Duodenum (tissue), 1 donor: ENCODE data around the genes FERMT1, HAO1 and TMX4.

GRCh38 chr20:4154875-4155429 lies 6.3 kb downstream of the SMOX start:
- PRO-cap = no peak

DNA sequence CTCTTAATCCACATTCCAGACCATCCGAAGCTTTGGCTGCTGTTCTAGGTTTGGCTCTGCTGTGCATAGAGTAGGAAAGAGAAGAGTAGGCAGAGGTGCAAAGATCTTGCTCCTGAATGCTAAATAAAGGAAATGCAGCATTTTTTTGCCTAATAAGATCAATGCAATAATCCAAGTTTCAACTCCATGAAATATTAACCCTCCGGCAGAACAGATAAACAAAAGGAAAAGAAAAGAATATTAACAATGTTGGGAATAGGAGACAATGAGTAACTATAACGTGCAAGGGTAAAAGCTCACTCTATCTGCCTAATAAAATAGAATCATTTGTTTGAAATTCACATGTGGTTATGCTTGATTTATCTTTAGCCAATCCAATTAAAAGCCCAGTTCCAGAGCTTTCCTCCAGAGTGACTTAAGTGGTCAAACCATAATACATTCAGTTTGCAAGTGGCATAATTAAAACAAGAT lies 216.2 kb upstream of the PRNP start:
- PRO-cap = no peak

- PRO-cap = no peak
Measured at GRCh38 chr20:4613493-4614354, 72.5 kb upstream of the PRNP start.

DNA sequence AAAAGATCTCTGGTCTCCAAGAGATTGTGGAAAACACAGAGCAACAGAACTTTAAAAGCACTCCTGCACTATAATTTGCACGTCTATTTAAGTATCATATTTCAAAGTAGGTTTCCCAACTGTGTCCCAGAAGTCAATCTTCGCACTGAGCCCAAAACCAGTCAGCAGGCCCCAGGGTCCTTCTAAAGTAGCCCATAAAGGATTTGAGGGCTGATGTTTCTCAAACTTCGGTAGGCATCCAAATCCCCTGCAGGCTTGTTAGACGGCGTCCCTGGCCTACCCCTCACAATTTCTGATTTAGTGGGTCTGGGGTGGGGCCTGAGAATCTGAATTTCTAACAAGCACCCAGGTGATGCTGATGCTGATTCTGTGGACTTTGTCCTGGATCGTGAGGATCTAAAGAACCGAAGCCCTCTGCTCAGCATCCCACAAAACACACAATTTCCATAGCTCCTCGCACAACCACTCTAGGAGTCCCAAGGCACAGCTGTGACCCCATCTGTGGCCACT lies 34.3 kb downstream of the RASSF2 start:
- PRO-cap = no peak

DNA sequence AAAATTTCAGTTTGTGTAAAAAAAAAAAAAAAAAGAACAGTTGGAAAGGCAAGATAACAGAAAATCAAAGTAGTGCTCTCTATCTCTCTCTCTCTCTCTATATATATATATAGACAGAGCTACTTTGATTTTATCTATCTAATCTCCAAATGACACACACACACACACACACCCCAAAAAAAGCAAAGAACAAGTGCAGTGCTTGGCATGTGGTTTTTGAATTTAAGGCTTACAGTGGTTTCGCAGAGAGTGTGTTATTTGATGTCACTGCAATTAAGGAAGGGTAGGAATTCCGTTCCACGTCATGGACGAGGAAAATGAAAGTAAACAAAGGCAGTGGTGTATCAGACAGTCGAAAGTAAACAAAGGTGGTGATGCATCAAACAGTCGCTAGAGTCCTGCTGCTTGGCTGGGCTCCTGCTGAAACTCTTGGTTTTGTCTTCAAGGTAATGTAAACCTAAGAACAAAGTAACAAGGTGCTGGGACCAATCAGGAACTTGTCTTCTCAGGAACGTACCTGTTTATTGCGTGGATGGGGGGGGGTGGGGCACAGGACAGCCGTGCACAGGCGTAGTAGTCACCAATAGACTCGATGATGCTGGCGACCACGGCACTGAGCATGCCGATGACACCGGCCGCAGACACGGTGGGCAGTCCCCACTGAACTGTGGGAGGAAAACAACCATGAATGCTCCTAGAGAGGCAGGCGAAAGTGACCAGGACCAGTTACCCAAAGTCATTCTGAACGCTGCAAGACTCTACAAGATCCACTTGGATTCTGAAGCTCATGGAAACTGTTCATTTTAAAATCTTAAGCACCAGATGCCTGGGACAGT lies 46.2 kb upstream of the RASSF2 start:
- PRO-cap = no peak

DNA sequence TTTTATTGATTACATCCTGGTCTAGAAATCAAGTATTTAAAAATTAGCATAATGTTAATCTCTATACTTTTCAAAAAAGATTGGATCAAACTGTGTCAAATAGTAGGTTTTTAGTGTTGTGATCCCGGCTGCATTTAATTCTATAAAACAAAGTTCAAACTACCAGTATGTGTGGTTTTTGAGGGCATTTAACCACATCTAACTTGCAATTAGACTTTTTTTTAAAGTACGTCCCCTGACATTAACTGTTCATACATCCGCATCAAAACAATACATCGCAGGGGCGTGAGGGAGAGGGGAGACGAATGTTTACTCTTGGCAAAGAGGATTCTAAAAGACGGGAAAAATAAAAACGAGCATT lies 674 bp downstream of the TMEM230 start:
- PRO-cap = no peak

DNA sequence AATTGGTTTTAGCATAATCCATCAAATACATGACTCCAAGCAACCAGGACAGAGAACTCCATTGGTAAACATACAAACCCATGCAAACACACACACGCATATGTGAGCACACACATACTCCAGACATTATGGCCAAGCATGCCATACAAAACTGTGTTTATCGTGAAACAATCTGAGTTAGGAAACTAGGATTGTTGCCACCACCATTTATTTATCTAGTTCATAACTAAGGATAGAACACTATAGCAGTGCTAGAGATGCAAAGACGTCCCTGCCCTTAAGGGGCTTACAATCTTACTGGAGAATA lies 66.6 kb downstream of the GPCPD1 start:
- PRO-cap = no peak

DNA sequence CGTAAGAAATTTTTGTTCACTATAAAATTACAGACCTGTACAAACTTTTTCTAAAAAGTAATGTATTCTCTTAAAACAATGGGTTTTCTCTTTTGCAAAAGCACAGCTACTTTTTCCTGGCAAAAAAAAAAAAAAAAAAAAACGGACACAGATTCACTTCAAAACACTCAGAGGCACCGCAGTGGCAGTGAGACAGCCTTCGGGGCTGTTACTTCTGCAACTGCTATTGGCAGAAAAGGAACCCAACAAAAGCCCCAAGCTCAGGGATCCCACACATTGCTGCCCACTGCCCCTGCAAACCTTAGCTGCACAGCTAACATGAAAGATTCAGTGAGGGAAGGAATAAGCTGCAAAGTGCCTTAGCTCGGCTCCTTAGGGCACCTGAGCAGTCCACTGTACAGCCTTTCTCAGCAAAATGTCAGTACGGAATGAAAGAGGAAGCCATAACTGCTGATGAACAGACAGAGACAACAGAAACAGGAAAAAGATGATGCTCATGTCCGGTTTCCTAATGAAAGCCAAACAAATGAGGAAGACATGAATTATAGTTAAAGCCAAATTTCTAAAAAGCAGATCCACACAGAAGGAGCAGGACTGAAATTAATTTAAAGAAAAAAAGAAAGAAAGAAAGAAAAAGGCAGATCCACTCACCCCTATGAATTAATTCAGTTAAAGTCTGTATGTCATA lies 40.4 kb downstream of the GPCPD1 start:
- PRO-cap = no peak

GRCh38 chr20:5688484-5688949 lies 61.7 kb upstream of the SHLD1 start:
- PRO-cap = no peak

- PRO-cap = no peak
Measured at GRCh38 chr20:5765906-5766814, 16.0 kb downstream of the SHLD1 start.

DNA sequence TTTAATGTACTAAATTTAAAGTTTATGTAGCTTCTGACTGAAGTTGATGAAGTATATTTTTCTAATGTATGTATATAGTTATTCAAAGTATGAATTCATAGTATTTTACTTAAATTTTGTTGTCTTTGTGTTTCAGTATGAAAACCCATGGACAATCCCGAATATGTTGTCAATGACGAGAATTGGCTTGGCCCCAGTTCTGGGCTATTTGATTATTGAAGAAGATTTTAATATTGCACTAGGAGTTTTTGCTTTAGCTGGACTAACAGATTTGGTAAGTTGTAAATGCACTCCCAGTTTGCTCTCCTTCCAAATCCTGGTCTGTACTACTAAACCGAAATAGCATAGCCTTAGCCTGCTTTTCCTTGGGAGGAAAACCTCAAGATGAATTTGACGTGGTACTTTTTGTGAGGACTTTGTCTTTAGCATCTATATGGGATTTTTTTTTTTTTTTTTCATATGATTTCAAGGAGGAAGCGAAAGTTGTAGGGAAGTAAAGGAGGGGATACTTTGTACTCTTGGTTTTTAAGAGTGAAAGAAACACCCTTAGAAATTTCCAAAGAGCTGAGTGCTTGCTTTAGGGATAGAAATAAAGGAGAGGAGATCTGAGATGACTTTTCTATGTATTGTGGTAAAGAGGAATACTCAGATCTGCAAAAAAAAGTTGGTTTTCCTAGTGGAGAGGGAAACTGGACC lies 3.9 kb downstream of the CRLS1 start:
- PRO-cap = no peak

GRCh38 chr20:6024745-6025577 lies 19.0 kb downstream of the CRLS1 start:
- PRO-cap = no peak

GRCh38 chr20:6122728-6123863 lies at the start of gene FERMT1:
Gene FERMT1, minus strand, starts transcription at chr20:6123030.
- PRO-cap = bidirectional peak, plus-strand start at chr20:6123180, minus-strand start at chr20:6123101

DNA sequence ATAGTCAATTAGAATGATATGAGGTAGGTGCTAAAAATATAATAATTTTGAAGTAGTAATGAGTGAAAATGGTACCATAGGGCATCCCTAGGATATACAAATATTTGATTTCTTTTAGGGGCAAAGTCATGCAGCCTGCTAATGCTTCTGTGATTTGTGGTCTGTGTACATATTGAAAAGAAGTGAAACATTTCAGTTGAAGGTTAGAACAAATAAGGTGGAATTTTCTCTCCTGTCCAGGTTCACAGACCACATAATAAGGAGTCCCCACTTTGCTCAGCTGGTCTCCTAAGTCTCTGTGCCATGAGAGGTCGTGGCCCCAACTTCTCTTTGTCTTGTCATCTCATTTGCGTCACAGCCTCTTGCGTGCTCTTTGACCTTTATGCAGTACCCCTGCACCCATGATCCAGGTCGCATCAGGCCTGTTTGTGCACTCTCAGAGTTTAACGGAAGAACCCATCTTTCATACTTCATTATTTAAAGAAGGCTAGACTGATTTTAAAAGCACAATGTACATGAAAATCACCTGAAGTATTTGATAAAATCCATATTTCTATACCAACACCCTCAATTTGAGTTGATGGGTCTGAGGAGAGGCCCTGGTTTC lies 110.4 kb upstream of the BMP2 start:
- PRO-cap = no peak

- PRO-cap = no peak
Measured at GRCh38 chr20:7803561-7804345, 136.5 kb downstream of the HAO1 start.

- PRO-cap = no peak
Measured at GRCh38 chr20:7940101-7940804, at the start of gene HAO1. Gene HAO1, minus strand, starts transcription at chr20:7940458.

DNA sequence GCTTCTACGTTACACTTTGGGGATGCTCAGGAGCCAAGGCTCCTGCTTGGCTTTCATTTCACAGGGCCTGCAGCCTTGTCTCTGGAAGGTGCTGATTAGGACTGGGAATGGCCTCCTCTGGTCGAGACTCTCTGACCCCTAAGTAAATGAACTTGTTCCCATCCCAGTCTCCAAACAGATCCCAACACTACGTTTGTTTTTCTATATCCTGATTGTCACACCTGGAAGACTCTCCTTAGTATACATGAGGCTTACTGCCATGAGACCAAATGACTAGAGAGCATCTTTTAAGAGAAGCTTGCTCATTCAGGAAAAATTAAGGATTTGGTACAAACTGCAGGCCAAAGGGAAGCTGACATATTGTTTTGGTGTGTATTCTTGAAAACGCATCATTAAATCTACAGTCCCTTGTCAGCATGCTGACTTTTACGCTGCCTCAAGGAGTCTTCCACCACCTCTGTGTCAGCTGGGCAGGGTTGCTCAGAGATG lies 37.7 kb downstream of the TMX4 start:
- PRO-cap = no peak

DNA sequence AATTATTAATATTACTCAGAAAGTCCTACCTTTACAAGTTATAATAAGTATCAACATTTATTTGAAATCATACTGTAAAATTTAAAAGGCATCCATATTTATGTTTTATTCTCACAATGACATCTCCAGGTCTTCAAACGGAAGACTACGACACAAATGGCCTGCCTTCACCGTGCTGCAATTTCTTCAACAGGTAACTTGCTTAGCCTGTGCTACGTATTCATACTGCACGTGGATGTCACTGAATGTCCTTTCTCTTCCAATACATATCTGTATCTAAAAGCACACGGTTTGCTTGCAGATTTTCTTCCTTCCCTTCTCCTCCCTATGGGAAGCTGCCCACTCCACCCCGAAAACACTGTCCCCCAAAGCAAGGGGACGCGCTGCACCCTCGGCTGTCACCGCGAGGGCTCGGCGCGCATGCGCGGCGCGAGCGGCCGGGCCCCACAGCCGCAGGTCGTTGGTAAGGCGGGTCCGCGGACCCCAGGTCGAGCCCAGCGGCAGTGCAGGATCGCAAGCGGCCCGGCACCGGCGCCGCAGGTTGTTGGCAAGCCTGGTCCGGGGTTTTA lies 713 bp downstream of the TMX4 start:
- PRO-cap = bidirectional peak, plus-strand start at position 421 of the sequence, minus-strand start at position 405 of the sequence

DNA sequence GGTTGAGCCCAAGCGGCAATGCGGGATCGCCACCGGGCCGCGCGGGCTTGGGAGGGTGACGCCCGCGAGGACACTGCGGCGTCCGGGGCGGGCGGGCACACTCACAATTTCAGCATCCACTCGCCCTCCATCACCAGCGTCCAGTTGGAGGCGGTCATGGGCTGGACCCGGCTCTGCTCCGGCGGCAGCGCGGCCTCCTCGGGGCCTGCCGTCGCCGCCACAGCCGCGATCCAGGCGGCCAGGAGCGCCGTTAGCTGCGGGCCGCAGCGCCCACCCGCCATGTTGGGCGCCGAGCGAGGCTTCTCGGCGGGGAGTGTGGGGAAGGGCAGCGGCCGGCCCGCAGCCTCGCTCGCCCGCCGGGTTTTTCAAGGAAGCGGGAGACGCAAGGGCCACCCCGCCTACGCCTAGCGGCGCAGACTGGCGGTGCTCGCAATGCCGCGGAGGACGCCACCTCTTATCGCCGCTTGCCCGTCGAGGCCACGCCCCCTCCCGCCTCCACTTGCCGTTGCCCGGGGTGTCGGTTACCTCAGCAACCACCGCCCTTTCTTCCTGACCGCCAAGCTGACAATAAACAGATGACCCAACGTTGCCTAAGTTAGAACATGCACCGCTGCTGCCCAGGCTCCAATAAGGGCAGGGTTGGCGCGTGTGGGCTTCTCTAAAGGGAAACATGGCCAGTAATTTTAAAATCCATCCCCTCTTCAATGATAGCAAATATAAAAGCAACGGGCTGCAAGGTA lies at the start of gene TMX4:
Gene TMX4, minus strand, starts transcription at position 429 of the 740 bp plus-strand sequence.
- PRO-cap = unidirectional peak, plus-strand start at position 143 of the sequence; unidirectional peak, minus-strand start at position 366 of the sequence; unidirectional peak, minus-strand start at position 429 of the sequence; unidirectional peak, minus-strand start at position 481 of the sequence

GRCh38 chr20:8096292-8096644 lies 35.8 kb upstream of the PLCB1 start:
- PRO-cap = no peak